GM23338 (cell line): ENCODE measurements around the gene SYNJ2BP.

DNA sequence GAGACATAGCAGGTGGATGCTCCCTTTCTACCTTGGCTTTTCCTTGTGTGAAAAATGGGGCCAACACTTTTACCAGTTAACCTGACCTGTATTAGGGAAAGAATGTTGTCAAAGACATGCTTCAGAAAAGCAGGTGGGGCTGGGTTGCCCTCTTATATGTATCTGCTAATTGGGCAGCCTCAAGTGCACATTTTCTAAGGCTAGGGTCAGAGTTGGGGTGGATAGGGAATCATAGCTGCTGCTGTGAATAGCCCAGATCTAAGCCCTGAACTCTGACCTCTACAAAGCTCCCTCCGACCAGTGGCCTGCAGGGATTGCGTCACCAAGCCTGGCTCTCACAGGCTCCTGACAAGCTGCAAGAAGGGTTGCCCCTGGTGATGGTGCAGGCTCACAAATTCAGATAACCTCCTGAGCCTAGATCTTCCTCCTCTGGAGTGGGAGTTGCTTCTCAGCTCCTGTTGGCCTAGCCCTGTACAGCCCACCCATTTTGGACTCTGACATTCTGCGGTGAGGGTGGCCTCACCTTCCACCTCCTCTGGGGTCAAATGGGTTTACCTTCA lies 5.2 kb upstream of the SUSD6 start:
- PRO-cap: no peak
- RAMPAGE, long total RNA: no peak

DNA sequence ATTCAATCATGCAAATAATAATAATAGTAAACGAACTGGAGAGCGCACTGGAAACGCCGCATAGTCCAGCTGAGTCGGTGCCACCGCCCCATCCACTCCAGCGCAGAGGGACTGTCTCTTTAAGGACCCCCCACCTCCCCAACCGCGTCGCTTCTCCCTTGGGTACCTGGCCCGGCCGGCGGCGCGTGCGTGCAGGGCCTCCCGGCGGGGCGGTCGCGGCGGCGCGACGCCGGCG lies 213 bp upstream of the SUSD6 start:
- PRO-cap: bidirectional peak, plus-strand start outside the sequence, minus-strand start at position 195 of the sequence
- RAMPAGE, long total RNA: no peak

DNA sequence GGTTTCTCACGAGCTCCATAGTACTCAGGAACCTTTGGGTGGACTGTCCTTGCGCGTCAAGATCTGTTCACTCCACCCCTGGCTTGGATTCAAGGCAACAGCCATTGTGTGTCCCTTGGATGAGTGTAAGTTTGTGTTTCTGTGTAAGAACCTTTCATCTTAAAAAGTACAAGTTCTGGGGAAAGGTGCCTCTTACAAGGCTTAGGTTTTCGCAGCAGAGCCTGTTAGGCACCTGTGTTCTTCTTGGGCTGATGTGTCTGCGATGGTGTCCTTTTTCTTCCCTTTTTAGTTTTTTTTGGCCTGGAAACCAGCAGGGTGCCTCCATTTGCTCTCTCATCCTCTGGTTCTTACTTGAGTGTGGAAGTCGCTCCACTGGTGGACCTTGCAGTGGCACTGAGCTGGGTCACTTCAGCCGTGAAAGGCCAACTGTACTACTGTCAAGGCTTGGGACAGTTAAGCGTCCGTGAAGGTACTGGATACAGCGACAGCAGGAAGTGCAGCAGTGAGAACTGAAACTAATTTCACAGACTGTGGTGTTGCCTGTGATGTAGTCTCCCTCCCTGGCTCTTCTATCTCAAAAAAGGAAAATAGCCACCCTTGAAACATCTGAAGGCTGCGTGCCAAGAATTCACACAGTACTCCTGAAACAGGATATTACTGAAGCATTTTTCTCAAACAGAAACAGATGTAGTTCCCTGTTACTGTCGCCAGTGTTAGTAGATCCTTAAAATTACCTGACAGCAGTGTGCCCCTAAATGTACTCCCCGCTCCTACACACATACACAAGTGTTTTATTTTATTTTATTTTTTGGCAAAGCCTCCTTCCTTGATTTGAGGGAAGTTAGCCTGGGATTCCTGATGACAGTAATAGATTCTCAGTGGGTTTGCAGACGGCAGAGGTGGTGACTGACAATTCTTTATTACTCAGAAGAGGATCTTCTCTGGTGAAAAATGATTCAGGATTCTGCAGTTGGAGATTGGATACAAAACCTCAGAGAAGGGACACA lies 4.1 kb downstream of the SUSD6 start:
- PRO-cap: no peak
- RAMPAGE, long total RNA: no peak

DNA sequence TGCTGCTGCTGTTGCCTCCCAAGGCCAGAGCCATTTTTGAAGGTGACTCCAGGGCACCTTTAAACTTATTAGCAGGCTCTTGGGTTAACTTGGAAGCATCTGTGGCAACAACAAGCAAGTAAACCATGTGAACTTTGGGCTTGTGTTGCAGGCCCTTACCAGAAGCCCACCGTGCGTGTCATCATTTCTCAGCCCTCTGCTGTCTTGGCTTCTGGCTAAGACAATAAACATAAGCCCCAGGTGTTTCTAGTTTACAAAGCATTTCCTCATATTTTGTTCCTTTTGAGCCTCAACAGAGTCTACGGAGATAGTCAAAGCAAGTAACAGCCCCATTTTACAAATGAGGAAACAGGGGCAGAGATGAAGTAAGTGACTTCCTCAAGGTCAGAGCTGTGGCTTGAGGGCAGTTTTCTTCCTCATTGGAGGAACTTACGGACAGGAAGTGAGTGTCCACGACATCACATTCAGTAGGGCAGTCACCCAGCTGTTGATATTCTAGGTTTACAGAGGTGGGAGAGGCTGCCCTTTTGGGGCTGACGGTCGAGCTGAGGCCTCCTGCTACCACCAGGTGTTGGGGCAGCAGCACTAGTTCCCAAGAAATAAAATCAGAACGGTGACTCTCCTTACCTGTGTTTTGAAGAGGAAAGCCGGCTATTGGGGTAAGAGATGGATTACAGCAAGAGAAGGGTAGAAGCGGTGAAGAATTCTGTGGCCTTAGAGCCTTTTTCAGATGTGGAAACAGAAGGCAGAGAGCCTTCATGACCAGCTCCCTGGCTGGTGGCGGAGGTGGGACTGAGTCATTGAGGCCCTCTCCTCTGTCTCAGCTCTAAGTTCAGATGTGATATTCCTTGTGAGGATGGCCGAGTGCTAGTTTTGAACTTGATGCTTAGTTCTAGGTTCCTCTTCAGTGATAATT lies 41.6 kb downstream of the SUSD6 start:
- PRO-cap: no peak
- RAMPAGE, long total RNA: no peak

DNA sequence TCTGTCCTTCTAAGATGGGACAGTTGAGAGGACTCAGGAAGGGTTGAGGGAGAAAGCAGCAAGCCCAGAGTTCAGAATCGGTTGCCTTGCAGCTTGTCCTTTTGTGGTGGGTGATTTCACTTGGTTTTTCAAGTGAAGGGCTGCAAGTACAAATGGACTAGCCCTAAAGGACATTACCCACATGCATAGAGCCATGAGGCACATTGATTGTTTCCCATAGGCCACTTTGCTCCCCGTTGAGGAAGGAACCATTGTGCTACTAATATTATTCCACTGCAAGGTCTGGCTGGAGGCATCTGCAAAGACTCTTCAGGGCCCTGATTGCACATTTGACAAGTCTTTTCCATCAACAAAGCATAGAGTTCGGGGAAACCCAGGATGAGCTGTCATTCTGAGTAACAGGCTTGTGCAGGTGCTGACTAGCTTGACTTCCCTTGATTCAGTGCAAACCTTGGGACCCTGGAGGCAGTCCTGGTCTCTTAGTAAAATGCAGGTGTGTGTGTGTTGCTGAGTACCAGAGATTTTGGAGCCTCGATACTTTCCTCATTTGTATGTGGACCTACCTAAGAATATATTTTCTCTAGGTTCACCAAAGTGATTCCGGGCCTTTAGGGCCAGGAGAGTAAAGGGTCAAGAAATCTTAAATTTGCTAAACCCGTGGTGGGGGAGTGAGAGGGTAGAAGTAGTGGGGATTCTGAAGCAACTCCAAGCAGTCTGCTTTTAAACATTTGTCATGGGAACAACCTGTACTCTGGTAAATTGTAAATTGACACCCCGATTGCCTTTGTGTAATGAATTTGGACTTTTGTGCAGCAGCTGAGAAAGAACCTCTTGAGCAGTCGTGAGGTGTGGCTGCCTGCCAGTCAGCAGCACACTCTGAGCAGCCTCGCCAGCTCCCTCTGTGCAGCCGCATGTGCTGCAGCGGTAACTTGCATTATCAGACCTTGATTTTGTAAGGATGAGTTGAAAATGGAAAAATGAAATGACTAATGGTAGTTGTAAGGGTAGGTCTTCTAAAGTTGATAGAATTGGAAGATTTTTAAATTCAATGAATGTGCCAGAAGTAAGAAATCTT lies 74.0 kb downstream of the SUSD6 start:
- PRO-cap: no peak
- RAMPAGE, long total RNA: no peak

- PRO-cap: no peak
- RAMPAGE, long total RNA: no peak
These were observed 71.2 kb upstream of the SRSF5 start for GRCh38 chr14:69695615-69696309.

- PRO-cap: no peak
- RAMPAGE, long total RNA: no peak
These were observed 11.2 kb upstream of the SRSF5 start for GRCh38 chr14:69755683-69756222.

GRCh38 chr14:70186712-70187246 lies 2.0 kb downstream of the SLC8A3 start:
- PRO-cap: no peak
- RAMPAGE, long total RNA: no peak

DNA sequence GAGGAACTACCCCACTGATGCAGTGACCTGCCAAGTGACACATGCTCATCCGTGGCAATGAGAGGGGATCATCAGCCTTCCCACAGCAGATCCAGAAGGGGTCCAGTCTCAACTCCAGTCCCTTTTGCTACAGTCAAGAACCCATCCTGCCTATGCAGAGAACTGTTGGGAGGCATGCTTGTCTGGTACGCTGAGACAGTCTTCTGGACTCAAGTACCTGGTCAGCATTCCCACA lies 26.9 kb downstream of the COX16 start:
- PRO-cap: no peak
- RAMPAGE, long total RNA: no peak

DNA sequence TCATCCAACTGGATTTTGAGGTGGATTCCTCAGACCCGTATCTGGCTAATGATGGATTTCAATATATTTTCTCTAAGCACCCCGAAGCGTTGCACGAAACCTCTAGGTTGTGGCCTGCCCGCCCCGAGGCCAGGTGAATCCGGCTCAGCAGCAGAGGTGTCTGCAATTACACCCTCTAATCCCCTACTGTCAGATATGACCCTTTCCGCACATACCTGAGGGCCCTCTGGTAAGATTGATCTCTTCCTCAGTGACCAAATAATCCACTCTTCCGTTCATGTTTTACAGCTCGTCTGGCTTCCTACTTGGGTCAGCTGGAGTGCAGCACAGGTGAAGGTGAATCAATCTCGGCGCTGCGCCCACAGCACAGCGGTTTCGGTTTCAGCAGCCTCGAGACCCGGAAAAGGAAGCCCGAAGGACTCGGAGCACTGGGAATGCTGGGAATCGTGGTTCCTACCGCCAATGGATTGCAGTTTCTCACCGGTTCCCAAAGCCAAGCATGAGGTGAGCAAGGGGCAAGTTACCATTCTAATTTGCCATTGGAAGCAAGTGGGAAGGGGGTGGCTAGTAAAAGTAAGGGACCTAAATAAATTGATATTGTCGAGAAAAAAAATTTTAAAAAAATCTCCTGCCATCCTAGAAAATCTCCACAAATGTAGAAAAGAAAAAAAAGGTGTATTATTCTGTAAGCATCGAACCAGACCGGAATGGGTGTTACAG lies at the start of gene SYNJ2BP:
Gene SYNJ2BP (minus strand): TSS at position 406 of the 720 bp plus-strand sequence.
- PRO-cap: bidirectional peak, plus-strand start at position 132 of the sequence, minus-strand start at position 141 of the sequence; bidirectional peak, plus-strand start at position 490 of the sequence, minus-strand start at position 368 of the sequence
- RAMPAGE, long total RNA: start-site peak on the minus strand centred at position 341 of the sequence, 51 bp wide, 563 and 71 reads in 2 replicates

DNA sequence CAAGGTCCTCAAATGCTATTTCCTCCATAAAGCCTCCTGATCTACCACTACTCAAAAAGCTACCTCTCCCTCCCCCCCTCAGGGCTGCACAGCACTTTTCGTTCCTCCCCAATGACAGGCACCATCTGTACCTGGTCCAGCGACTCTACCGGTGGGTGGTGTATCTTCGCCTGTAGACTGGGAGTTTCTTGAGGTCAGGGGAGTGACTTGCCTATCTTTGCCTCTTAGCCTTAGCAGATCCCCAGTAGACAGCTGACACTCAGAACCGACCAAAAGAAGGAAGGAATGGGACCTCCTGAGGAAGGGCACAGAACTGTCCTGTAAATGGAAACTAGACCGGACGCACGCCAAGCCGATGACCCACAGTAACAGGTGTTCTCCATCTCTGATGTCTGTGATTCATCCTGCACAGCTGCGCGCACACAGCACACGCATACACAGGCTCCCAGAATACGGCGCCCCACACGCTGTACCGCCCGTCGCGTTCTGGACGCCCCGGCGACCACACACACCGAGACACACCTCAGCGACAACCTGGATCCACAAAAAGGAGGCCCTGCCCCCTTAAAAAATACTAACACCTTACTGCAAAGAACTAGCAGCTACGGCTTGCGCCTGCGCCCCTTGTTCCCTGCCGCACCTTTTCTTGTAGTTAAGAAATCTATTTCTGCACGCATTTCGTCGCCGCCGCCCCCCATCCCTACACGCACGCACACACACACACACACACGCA lies 673 bp upstream of the TTC9 start:
- PRO-cap: bidirectional peak, plus-strand start outside the sequence, minus-strand start at position 488 of the sequence
- RAMPAGE, long total RNA: no peak

- PRO-cap: no peak
- RAMPAGE, long total RNA: no peak
These were observed 2.0 kb upstream of the PCNX1 start for GRCh38 chr14:70905310-70905703.

- PRO-cap: no peak
- RAMPAGE, long total RNA: no peak
These were observed 152.2 kb upstream of the SIPA1L1 start for GRCh38 chr14:71167933-71168520.

DNA sequence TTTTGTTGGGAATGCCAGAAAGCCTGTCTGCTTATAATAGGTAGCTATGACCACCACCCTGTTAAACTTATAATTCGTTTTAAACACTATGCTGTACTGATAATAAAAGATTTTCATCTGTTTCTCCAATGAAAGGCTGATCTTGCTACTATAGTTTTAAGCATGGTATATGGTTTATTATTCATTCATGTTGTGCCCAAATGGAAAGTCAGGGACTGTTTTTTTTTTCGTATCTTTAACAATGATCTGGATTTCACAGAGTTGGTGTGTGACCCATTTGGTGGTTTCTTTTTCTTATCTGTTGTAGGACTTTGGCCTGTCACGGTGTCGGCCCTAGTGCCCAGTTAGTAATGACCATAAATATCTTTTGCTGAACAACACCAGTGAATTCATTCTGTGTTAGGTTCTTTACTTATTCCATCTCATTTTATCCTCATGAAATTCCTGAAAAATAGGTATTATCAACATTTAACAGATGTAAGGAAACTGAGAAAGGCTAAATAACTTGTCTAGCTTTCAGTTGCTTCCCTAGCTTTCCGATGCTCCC lies 19.8 kb downstream of the SIPA1L1 start:
- PRO-cap: no peak
- RAMPAGE, long total RNA: no peak

DNA sequence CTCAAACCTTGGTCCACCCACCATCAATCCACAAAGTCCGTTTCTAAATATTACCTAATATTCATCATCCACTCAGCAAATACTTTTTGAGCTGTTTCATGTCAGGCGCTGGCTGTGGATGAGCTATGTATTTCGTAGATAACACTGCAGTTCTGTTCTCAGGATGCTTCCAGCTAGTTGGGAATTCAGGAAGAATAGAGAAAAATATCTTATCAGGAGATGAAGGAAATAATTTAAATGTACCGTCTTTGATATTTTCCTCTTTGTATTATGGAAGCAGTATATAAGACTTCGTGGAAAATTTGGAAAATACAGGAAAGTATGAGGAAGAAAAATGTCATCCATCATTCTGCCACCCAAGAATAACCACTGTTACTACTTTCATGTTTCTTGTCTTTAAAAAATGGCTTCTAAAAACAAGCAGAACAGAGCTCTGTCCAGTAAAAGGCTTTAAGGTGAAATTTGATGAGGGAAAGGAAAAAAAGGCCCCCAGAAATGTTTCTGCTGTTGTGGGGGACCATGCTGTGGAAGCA lies 23.0 kb downstream of the SIPA1L1 start:
- PRO-cap: no peak
- RAMPAGE, long total RNA: no peak

DNA sequence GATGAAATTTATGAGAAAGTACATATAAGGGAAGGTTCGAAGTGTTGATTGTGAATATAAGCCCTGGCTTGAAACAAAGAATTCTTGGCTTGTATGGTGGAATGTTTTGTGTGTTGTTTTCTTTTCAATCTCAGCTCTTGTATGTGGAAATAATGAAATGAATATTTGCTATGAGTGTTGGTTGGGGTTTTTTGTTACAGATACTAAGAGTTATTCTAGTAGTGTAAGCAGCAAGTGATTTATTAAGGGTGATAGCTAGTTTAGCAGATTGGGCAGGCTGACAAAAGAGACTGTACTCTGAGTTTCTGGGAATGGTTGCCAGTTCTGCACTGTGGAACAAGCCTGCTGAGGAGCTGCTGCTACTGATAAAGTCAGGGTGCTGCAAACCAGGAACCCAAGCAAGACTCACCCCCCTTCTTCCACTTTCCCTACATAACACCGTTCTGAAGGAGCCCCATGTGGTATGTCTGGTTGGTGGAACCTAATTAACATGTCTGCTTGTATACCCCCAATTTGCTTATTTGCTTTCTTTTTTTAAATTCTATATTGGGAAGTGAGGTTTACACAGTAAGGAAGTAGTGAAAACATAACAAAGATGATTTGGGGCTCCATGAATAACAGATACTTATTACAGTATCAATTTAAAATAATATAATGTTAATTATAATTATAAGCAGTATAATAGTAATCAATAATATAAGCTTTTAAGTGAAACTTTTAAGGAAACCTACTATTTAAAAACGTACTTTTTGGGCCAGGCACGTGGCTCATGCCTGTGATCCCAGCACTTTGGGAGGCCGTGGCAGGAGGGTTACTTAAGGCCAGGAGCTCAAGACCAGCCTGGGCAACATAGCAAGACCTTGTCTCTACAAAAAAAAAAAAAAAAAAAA lies 35.7 kb downstream of the SIPA1L1 start:
- PRO-cap: no peak
- RAMPAGE, long total RNA: no peak

GRCh38 chr14:71358121-71358794 lies 38.0 kb downstream of the SIPA1L1 start:
- PRO-cap: no peak
- RAMPAGE, long total RNA: no peak

GRCh38 chr14:71371938-71372341 lies 51.7 kb downstream of the SIPA1L1 start:
- PRO-cap: no peak
- RAMPAGE, long total RNA: no peak

- PRO-cap: no peak
- RAMPAGE, long total RNA: no peak
These were observed 62.2 kb downstream of the SIPA1L1 start for GRCh38 chr14:71382343-71382920.

DNA sequence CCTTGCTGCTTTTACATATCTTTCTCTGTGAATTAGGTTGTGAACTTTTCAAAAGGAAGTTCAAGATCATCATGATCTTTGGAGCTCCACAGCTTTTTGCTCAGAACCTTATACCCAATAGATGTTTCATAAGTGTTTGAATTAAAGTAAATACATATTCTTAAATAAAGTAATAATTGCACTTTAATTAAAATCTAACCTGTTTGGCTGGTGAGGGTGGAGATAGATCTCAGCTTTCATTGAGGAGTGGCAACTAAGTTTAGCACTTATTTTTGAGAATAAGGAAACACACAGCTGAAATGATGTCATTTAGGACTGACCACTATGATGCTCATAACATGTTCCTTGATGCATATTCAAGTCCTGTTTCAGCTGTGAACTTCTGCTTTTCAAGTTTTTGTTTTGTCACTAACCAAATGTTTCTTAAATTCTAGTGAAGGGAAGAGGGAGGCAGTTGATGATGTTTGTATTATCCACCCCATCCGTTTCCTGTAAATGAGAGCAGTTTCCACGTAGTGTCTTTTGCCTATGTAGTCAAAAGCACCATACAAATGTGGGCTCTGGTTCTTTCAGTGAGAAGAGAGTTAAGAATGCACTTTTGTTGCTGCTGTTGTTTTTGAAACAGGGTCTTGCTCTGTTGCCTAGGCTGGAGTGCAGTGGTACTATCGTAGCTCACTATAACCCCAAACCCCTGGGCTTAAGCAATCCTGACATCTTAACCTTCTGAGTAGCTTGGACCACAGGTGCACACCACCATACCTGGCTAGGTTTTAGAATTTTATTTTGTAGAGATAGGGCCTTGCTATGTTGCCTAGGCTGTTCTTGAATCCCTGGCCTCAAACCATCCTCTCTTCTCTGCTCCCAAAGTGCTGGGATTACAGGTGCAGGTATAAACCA lies 78.8 kb downstream of the SIPA1L1 start:
- PRO-cap: no peak
- RAMPAGE, long total RNA: no peak